H4 (cell line): ENCODE data around the genes HLA-B, DDX39B and CLIC1.

DNA sequence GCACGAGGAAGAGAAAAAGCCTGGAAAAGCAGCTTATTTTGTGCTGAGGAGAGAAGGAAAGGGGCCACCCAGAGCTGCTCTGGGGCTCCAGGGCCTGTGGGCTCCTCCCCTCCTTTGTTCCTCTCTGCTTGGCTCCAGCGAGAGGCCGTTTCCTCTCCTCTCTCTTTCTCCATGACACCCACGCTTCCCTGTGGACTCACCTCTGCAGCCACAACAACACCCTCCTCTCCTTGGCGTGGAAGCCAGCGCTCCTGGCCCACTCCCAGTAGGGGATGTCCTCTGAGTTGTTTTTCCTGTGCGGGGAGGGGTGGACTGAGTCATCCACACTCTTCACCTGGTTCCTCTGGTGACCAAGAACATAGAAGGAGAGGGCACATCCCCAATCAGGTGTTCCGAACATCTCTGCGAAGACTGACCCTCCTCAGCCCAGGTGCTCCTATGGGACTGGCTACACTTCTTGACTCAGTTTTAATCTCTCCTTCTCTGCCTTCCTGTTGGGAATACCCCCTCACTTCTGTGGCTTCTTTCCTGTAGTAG, 5.0 kb upstream of the CDSN start:
- RAMPAGE, long total RNA, result no peak

DNA sequence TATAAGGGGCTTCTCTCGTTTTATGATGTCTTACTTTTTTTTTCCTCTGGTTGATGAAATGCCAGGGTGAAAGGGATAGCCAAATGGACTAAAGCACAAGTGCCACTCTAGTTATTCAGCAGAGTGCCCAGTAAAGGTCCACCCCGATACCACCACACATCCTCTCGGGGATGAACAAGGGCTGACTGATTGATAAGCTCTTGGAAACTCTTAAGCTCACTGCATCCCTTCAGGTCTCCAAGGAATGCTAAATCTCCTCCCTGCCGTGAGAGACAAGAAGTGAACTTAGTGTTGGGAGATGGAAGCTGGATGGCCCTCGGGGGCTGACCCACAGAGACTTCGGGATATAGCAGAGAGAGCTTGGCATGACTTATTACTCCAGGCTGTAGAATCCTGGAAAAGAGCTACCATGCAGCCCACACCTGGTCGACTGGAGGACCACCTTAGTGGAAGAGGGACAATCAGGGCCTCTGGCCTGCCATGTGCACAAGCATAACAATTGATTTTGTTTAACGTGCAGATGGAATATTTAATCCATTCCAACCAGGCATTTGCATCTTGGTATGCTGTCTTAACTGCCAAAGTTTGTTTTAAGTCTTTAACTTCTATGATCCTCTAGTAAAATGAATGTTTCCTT, 13.5 kb upstream of the POU5F1 start:
- RAMPAGE, long total RNA, result no peak

DNA sequence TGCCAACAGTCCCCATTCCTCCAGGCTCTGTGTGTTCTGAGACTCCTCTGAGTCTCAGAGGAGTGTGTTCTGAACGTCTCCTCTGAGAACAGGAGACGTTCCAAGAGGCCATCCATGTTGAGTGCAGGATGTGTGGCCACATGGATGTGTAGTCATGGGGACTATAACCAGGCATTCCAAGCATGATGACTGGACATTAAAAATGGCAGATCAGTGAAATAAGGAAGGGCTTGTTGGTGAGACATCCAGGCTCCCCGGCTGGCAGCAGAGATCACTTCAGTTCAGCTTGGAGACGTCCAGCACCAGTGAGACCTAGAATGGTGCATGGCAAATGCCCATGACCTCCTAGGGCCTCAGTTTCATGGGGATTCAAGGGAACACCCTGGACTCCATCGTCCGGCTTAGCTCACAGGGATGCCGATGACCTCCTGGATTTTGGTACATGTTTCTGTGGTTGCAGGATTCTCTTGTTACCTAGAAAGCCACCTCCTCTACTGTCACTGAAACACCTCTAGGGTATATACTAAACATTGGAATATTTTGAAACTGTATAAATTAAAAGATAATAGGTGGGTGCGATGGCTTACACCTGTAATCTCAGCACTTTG, 34.4 kb upstream of the POU5F1 start:
- RAMPAGE, long total RNA, result no peak

DNA sequence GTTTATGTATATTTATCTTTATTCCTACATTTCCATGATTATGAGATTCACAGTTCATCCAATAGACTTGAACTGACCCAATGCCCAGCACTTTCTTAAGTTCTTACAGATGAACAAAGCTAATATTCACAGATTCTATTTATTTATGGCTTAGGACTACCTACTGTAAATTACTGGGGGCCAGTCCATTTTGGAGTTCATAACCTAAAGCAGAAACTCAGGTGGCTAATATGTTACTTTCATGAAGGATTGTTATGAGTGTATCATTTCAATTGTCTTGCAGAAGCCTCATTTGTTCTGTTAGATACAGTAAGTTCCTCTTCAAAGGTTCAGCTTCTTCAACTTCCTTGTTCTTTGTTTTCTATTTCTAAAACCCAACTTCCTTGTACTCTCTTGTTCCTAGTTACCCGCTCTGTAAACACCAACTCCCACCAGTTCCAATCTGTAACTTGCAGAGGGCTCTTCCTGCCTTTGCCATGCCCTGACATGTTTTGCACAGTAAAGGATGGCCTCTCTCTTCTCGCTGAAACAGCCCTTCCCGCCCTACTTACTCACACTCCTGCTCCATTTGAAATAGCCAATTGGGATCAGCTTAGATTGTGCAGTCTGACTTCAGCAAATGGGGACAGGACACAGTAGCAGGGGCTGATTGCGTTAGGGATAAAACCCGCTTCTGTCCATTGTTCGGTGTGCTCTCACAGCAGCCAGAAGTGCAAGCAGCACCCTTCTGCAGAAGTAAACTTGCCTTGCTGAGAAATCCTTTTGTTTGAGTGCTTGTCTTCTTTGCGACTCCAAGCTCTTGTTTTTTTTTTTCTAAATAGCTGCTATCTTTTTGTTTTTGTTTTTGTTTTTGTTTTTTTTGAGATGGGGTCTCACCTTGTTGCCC, 45.8 kb upstream of the POU5F1 start:
- RAMPAGE, long total RNA, result no peak

DNA sequence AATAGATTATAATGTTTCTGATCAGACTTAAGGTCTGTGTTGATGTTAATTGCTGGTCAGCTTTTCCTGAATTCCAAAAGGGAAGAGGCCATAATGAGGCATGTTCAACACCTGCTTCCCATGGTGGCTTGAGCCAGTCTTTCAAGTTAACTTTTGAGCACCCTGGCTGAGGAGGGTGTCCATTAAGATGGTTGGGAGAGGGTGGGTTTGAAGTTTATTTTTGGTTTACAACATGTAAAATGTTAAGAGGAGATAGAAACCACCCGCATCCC, 6.7 kb downstream of the HLA-C start:
- RAMPAGE, long total RNA, result no peak

DNA sequence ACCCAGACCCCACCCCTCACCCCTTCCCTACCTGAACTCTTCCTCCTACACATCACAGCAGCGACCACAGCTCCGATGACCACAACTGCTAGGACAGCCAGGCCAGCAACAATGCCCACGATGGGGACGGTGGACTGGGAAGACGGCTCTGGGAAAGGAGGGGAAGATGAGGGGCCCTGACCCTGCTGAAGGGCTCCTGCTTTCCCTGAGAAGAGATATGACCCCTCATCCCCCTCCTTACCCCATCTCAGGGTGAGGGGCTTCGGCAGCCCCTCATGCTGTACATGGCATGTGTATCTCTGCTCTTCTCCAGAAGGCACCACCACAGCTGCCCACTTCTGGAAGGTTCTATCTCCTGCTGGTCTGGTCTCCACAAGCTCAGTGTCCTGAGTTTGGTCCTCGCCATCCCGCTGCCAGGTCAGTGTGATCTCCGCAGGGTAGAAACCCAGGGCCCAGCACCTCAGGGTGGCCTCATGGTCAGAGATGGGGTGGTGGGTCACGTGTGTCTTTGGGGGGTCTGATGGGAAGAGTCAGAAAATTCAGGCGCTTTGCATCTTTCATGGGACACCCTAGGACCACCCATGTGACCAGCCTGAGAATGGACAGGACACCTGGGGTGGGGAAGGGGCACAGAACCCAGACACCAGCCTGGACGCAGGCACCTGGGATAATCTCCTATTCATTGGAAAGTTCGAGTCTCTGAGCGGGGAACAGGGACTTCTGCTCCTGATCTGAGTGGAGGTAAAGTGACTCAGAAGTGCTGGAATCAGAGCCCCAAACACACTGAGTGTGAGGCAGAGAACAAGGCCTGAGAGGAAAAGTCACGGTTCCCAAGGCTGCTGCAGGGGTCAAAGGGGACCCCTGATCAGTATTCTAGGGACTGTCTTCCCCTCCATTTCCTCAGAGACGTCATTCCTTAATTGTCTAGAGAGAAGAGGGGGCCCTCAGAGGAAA, 1.6 kb downstream of the HLA-B start:
- RAMPAGE, long total RNA, result no peak

DNA sequence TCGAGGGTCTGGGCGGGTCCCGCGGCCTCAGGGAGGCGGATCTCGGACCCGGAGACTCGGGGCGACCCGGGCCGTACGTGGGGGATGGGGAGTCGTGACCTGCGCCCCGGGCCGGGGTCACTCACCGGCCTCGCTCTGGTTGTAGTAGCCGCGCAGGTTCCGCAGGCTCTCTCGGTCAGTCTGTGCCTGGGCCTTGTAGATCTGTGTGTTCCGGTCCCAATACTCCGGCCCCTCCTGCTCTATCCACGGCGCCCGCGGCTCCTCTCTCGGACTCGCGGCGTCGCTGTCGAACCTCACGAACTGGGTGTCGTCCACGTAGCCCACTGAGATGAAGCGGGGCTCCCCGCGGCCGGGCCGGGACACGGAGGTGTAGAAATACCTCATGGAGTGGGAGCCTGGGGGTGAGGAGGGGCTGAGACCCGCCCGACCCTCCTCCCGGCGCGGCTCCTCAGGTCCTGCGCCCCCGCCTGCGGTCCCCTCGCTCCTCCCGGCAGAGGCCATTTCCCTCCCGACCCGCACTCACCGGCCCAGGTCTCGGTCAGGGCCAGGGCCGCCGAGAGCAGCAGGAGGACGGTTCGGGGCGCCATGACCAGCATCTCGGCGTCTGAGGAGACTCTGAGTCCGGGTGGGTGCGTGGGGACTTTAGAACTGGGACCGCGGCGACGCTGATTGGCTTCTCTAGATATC, at the start of gene HLA-B:
HLA-B (minus strand) TSS at position 617 of the 687 bp plus-strand sequence.
- RAMPAGE, long total RNA, result start-site peak on the minus strand centred at position 611 of the sequence, 15 bp wide, 418 reads

- RAMPAGE, long total RNA, result no peak
Observed at GRCh38 chr6:31402021-31402346, 1.4 kb upstream of the MICA start.

- RAMPAGE, long total RNA, result no peak
Observed at GRCh38 chr6:31403290-31403468, 216 bp upstream of the MICA start.

DNA sequence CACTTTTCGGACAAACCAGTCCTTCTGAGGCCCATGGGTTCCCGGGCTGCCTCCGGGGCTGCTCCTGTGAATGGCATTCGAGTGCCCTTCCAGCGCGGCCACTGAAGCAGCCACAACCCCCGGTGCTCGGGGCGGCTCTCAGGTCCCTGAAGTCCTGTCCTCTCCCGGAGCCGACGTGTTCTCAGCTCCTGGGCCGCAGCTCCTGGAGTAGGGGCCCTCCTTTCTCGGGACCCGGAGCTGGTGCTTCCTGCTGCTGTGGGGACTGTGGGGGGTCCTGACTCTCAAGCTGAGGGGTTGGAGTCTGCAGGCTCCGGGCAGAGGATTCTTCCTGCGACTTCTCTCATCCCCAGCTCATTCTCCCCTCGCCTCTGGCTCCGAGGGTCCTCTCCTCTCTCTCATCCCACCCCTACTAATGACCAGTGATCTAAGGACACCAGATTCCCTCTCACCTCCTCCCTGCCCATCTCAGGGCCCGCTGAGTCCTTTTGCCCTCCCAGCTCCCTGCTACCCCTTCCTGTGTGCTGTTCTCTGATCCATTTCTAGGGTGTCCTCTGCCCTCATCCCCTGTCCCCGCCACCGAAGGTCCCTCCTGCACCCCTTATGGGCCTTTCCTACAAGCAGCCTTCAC, 684 bp downstream of the MICA start:
- RAMPAGE, long total RNA, result no peak

DNA sequence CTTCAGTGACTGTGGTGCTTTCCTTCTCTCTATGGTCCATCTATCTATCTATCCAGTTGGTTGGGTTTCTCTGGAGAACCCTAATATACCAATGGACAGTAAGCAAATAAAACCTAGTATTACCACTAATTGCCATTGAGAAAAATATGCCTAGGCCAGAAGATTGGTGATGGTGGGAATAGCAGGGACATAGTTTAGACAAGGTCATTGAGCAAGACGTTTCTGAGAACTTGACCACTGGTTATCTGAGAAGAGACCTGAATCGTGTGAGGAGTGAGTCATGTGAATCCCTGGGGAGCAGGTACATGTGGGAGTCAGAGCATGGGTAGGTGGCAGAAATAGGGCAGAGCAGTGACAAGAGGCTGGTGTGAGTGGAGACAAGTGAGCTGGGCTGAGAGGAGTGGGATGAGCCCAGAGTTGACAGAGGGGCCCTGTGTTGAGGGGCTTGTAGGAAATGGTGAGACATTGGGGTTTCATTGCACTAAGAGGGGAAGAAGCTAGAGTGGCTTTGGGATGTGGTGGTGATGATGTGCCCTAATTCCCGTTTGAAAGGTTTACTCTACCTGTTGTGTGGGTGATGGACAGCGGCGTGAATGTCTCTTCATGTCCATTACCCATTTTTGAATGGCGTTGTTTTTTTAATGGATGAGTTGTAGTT, 16.5 kb downstream of the MICA start:
- RAMPAGE, long total RNA, result no peak

DNA sequence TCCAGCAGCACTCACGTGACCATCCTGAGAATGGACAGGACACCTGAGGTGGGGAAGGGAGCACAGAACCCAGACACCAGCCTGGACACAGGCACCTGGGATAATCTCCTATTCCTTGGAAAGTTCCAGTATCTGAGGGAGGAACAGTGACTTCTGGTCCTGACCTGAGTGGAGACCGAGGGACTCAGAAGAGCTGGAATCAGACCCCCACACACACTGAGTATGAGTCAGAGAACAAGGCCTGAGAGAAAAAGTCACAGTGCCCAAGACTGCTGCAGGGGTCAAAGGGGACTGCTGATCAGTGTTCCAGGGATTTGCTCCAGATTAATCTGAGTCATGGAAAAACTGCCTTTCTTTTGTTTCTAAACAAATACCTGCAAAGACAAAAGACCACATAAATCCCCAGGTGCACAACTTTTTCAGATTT, 35.7 kb upstream of the MICB start:
- RAMPAGE, long total RNA, result no peak

DNA sequence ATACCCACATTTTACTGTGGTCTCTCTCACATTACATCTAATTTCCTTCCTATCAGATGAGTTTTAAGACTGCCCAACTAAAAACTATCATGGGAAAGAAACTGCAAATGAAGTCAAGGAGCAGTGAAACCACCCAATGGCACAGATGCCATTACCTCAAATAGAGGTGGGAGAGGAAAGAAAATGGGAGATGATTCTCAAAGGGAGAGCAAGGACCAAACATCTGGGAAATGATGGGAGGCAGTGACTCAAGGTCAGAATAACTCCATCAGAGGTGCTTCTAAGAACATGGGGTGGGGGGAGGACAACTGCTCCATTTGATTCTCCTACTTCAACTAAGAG, 4.3 kb downstream of the MCCD1 start:
- RAMPAGE, long total RNA, result no peak

DNA sequence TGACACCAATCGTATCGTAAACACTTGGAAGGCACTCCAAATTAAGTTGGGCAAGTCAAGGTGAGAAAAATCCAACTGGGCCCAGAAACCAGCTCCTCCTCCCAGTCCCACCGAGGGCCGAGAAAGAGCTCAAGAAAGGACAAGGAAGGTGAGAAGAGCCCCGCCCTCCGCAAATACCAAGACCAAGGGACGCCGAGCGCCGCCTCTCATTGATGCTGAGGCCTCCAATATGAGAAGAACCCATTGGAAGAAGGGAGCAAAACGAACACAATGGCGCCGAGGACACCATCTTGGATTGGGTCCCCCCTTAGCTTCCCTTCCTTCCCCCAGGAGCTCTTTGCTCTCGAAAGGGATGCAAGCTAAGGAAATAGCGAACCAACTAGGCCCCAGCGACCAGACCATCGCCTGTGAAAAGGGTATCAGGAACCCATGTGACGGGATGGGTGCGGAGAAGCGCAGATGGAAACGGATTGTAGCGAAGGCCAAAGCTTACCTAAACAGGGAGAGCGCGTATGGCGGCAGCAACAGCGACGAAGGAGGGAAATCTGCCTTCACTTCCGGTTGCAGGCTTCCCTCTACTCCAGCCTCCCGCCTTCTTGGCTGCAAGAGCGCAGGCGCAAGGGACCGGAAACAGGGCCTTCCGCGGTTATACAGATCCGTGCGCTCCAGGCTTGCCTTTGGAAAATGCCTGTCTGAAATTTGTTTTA, at the start of gene DDX39B:
DDX39B (minus strand) TSS at position 547 of the 707 bp plus-strand sequence.
- RAMPAGE, long total RNA, result start-site peak on the minus strand centred at position 530 of the sequence, 27 bp wide, 115 reads

- RAMPAGE, long total RNA, result no peak
Observed at GRCh38 chr6:31568618-31569077, 3.4 kb upstream of the LTA start.

DNA sequence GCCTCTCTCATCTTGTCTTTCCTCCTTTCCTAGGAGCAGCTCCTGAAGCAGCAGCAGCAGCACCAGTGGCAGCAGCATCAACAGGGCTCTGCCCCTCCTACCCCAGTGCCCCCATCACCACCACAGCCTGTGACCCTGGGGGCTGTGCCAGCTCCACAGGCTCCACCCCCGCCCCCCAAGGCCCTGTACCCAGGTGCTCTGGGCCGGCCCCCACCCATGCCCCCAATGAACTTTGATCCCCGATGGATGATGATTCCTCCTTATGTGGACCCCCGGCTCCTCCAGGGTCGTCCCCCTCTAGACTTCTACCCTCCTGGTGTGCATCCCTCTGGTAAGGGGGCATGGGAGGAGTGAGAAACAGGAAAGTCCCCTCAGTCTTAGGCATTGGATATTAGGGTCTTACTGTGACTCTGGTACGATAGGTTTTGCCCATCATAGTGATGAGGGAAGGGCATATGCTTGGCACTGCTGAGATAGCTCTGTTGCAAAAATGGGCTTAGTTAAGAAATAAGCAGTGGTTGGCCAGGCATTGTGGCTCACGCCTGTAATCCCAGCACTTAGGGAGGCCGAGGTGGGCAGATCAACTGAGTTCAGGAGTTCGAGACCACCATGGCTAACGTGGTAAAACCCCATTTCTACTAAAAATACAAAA, 9.1 kb downstream of the PRRC2A start:
- RAMPAGE, long total RNA, result no peak

GRCh38 chr6:31659437-31660208, 955 bp downstream of the C6orf47 start:
- RAMPAGE, long total RNA, result no peak

DNA sequence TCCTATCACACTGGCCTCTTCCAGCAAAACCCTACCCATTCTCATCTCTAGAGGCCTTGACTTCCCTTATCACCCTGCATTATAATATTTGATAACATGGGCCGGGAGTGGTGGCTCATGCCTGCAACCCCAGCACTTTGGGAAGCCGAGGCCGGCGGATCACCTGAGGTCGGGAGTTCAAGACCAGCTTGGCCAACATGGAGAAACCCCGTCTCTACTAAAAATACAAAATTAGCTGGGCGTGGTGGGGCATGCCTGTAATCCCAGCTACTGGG, 679 bp upstream of the C6orf47 start:
- RAMPAGE, long total RNA, result no peak

GRCh38 chr6:31666623-31667121, 792 bp downstream of the CSNK2B start:
- RAMPAGE, long total RNA, result no peak

GRCh38 chr6:31736087-31736769, at the start of gene CLIC1:
CLIC1 (minus strand) TSS chr6:31736530.
- RAMPAGE, long total RNA, result start-site peak on the minus strand at chr6:31736303-31736345, 834 reads; start-site peak on the minus strand at chr6:31736483-31736534, 2,646 reads